AG10803 (cell line): Measurements from ENCODE around the genes PI3, RBPJL, SPINT3, WFDC6 and SLC12A5.

GRCh38 chr20:45124038-45124372 is 260 bp downstream of the WFDC12 start:
- RRBS, result no CpG with 5 or more reads among the region's 4 CpGs

DNA sequence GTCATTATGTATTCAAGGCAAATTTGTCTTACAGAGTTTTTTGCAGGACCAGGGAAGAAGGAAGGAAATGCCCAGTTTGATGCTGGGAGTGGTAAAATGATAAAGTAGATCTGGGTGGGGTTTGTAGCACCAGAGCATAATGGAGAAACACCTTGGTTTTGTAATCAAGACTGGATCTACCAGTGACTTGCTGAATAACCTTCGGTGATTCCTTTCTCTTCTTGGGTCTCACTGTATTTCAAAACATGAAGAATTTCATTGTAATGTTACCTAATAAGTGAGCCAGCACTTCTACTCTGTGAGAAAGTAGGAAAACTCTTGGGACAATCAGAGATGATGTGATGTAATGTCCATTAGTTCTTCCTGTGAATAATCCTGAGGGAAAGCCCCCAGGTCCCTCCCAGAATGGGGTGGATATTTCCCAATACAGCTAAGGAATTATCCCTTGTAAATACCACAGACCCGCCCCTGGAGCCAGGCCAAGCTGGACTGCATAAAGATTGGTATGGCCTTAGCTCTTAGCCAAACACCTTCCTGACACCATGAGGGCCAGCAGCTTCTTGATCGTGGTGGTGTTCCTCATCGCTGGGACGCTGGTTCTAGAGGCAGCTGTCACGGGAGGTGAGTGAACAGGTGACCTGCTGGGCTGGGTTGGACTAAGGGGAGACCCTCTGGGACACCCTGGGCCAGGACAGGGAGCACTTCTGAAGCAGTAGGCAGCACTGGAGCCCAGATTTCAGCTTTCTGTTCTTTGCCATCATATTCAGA is at the start of gene PI3:
Gene PI3 (plus strand): TSS at position 522 of the 768 bp plus-strand sequence.
- RRBS, result no CpG with 5 or more reads among the region's 6 CpGs

- RRBS, result no CpG with 5 or more reads among the region's 4 CpGs
Measured at GRCh38 chr20:45253259-45253671, 1.1 kb downstream of the SLPI start.

DNA sequence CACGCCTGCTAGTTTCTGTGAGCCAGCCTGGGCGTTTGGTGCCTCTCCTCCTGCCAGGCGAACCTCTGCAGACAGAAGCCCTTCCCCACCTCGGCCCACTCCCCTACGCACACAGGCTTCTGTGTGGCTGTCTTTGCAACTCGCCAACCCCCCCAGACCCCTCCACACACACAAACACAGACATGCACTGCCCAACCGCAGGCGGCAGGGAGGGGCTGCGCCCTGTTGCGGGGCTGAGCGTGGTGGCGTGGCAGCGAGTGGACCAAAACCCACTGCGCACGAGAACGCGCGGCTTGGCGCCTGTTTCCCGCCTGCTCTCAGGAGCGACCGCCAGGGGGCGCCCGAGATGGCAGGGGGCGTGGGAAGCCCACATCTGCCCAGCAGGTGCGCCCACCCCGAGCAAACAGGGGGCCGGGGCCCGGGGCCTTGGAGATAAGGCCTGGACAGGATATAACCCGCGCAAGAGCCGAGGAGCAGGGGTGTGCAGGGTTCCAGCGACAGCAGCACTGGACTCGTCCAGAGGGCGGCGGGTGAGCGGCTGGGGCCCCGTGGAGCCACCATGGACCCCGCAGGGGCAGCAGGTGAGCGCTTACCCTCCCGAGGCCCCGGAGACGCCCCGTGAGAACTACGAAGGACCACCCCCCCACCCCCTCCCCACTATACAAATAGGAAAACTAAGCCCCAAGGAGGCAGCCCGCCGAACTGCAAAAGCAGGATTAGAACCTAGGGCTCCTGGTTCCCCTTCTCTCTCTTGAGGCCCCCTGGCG is at the start of gene RBPJL:
Gene RBPJL (plus strand): TSS at position 477 of the 767 bp plus-strand sequence.
- RRBS, result no CpG with 5 or more reads among the region's 48 CpGs

DNA sequence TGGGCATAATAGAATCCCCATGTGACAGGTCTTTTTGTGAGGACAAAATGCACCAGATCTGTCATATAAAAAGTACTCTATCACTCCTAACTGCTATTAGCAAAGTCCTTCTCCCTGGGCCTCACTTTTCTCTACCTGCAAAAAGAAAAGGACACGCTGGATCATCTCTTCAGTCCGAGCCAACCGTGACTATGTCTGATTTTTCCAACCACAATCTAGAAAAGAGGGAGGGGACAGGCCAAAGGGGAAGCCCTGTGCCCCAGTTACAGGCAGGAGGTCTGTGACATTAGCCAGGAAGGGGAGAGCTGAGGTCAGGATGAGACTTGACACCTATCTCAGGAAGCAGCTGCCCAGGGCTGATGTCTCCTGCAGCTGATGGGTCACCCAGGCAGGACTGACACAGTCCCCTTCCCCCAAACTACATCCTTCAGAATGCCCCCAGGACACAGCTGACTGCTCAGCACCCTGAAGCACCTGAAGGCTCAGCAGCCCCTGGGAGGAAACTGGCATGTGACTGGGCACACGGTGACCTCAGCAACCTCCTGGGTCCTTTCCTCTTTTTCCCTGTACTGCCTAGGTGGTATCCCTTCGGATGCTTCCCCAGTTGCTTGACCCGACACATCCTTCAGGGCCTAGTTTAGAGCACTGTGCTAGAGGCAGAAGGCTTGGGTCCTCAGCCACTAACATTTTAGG is 2.0 kb downstream of the SDC4 start:
- RRBS, result no CpG with 5 or more reads among the region's 6 CpGs

GRCh38 chr20:45373107-45374340 is 4.6 kb downstream of the TP53TG5 start:
- RRBS, result 21% methylated on average over 6 of the region's 50 CpGs

- RRBS, result no CpG with 5 or more reads among the region's 3 CpGs
Measured at GRCh38 chr20:45426504-45426997, 10.6 kb downstream of the PIGT start.

DNA sequence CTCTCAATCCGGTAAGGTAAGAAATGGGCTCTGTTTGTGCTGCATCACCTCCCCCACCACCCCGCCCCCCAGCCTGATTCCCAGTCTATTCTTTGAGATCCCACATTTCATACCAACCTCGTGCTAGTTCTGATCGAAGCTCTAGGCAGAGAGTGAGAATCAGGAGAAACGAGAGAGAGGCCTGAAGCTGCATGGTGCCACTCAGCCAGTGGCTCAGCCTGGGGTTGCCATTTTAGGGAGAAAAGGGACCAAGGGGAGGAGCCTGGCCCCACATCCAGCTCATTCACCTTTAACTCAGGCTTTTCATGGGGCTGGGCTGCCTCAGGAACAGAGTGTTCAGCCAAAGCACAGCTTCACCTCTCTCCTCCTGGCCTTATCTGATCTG is at the start of gene SPINT3:
Gene SPINT3 (minus strand): TSS at position 207 of the 385 bp plus-strand sequence.
- RRBS, result no CpG with 5 or more reads among the region's 5 CpGs

DNA sequence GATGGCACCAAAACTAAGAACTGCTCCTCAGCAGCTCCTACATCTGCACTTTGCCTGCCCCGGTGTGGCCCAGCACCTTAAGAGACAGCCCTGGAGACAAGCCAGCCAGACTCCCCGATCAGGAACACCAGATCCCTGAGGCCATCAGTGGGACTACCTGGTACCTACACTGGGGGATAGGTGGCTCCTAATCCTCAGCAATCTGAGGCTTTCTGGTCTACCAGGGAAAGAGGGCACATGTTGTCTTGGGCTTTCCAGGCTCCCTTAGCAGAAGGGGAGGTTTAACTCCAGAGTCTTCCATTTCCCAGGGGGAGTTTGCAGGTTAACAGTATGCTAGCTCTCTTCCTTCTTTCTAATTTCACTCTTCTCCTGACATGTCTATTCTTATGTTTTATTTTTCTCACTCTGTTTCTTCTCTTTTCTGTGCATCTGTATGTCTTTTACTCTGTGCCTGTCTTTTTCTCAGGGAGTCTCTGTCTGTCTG is at the start of gene WFDC6:
Gene WFDC6 (minus strand): TSS at position 53 of the 484 bp plus-strand sequence.
- RRBS, result no CpG with 5 or more reads among the region's 2 CpGs

- RRBS, result 8% methylated on average over 12 of the region's 62 CpGs
Measured at GRCh38 chr20:45823939-45825113, 2.8 kb downstream of the TNNC2 start.

- RRBS, result no CpG with 5 or more reads among the region's 2 CpGs
Measured at GRCh38 chr20:45828551-45828937, 1.4 kb upstream of the TNNC2 start.

- RRBS, result no CpG with 5 or more reads among the region's 14 CpGs
Measured at GRCh38 chr20:45894617-45895167, 3.6 kb downstream of the CTSA start.

- RRBS, result 2% methylated on average over 14 of the region's 47 CpGs
Measured at GRCh38 chr20:45910566-45911528, 1.1 kb downstream of the PLTP start.

GRCh38 chr20:45917684-45918186 is 5.8 kb upstream of the PLTP start:
- RRBS, result no CpG with 5 or more reads among the region's 6 CpGs

DNA sequence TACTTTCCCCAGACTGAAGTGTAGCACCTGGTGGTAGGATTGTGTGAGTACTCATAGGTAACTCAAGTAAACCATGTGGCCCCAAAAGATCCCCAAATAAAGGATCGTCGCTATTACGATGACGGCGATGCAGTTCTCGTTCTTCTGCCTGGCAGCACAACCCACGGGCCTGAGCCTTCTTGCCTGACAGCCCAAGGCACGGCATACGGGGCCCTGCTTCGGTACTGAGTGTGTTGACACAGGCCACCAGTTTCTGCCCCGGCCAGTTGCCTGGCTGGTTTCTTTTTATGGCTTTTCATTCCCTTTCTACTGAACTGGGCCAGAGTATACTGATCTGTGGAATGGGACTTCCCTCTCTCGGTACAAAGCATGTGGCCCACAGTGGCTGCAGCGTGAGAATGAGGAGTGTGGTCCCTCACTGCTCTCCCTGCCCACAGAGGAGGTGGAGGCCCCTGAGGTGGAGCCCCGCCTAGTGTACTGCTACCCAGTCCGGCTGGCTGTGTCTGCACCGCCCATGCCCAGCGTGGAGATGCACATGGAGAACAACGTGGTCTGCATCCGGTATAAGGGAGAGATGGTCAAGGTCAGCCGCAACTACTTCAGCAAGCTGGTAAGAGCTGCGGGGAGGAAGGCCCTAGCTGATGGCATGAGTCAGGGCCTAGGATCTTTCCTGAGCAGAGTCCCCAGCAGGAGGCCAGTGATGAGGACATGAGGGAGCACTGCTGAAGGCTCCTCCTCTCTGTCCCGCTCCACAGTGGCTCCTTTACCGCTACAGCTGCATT is 11.0 kb downstream of the PCIF1 start:
- RRBS, result 85% methylated on average over 5 of the region's 23 CpGs

GRCh38 chr20:45946056-45946908 is 11.8 kb downstream of the PCIF1 start:
- RRBS, result no CpG with 5 or more reads among the region's 22 CpGs

DNA sequence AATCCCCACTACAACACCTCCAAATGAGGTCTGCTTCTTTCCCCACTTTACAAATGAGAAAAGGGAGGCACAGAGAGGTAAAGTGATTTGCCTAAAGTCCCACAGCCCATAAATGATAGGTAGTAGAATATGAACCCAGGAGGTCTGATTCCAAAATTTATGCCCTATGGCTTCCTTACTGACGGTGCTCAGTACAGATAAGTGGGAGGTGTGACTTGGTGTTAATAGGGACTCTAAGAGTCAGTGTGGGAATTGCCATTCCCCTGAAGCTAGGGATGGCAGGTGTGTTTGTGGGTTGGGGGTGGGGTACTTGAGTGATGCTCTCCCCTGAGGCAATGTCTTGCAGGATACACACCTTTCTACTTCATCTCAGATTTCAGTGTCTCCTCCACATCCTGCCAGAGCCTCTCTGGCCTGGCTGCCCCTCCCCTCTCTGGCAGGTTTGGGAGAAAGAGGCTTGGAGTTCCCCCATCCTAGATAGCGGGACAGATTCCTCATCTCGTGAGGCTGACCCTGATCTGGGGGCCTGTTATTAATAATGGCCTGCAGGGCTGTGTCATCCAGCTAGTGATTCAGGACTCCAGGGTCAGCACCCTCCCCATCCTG is 4.0 kb upstream of the MMP9 start:
- RRBS, result no CpG with 5 or more reads among the region's 3 CpGs

DNA sequence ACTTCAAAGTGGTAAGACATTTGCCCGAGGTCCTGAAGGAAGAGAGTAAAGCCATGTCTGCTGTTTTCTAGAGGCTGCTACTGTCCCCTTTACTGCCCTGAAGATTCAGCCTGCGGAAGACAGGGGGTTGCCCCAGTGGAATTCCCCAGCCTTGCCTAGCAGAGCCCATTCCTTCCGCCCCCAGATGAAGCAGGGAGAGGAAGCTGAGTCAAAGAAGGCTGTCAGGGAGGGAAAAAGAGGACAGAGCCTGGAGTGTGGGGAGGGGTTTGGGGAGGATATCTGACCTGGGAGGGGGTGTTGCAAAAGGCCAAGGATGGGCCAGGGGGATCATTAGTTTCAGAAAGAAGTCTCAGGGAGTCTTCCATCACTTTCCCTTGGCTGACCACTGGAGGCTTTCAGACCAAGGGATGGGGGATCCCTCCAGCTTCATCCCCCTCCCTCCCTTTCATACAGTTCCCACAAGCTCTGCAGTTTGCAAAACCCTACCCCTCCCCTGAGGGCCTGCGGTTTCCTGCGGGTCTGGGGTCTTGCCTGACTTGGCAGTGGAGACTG is 465 bp upstream of the MMP9 start:
- RRBS, result no CpG with 5 or more reads among the region's 5 CpGs

DNA sequence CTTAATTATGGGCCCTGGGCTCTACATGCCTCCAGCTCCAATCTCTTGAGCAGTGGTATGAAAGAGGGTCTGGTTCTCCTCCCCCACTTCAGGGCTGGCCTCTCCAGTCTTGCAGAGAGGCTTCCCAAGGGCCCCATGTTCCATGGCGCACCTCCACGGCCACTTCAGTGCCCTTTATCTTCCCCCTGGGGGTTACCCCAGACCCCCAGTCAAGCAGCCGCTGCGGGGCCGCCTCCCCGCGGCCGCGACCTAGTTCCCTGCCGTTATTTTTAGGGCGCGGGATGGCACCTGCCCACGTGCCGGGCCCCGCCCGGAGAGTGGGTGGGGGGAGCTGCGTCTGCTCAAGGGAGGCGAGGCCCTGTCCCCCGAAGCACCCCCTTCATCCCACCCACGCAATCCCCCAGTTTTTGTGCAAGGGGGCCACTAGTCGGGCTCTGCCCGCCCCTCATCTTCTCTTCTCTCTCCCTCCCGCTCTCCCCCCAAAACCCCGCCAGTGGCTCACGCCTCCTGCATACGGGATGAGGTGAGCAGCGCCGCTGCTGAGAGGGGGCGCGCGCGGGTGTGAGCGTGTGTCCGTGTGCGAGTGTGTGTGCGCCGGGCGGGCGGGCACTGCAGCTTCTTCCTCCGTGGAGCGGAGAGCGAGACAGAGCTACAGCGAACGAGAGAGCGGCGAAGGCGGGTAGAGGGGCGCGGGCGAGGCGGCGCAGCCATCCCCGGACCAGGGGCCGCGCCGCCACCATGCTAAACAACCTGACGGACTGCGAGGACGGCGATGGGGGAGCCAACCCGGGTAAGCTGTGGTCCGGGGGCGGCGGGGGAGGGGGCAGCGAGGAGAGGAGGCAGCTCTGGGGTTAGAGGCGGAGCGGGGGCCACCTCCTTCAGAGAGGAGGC is at the start of gene SLC12A5:
Gene SLC12A5 (plus strand): TSS at position 609 of the 891 bp plus-strand sequence.
- RRBS, result 5% methylated on average over 17 of the region's 67 CpGs

DNA sequence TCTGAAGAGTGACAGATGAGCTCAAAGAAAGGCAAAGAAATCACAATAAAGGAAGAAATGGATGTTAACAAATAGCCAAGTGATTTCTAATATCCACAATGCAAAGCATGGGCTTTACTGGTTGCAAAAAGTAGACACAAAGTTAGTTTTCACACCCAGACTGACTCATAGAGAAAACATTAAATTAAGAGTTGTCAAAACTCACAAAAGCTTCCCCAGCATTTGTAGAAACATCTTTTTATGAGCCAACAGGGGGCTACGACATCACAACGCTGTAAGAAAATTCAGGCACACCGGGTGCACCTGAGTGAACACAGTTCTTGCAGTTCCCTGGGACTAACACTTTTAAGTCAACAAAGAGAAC is 1.4 kb downstream of the NCOA5 start:
- RRBS, result no CpG with 5 or more reads among the region's 3 CpGs